Frontal cortex (tissue), 2 donors: Measurements from ENCODE around the gene KRTAP5-11.

DNA sequence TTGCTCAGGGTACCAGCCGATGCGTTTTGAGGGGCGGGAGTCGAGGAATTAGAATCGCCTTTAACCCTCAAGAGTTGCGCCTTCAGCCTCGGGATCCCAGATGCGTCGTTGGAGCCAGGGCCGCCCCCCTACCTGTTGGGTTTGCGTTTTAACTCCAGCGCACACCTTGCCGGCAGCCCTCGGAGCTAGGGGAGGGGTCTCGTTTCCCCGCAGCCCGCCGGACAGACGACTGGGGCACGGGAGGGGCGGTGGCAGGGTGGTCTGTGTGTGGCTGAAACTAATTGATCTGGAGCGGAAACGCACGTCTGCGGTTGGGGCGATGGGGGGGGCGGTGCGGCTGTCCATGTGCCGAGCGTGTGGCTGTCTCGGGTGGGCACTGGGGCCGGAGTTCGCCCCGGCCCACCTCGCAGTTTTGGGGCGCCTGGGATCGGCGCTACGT is 3.3 kb upstream of the CCND1 start:
- RAMPAGE, long total RNA, result no peak

DNA sequence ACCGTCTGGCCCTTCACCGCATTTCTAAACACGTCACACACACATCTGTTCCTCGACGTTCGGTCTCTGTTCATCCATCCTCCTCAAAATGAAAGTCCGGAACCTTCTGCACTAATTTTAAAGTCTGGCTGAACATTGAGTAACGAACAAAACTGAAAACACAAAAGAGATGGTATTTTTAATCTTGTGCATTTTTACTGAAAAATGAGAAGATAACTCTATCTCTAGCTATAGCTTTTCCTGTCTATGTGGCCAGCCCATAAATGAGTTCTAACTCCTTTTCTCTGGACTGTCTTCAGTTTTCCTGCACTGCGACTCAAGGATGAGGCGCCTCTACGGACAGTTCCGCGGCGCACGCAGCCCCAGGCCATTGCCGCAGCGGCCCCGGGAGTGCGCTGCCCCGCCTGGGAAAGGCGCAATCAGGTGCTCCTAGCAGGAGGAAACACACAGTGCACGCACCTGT is 7.7 kb downstream of the LTO1 start:
- RAMPAGE, long total RNA, result no peak

GRCh38 chr11:69699360-69699863 is 4.4 kb downstream of the FGF19 start:
- RAMPAGE, long total RNA, result no peak

DNA sequence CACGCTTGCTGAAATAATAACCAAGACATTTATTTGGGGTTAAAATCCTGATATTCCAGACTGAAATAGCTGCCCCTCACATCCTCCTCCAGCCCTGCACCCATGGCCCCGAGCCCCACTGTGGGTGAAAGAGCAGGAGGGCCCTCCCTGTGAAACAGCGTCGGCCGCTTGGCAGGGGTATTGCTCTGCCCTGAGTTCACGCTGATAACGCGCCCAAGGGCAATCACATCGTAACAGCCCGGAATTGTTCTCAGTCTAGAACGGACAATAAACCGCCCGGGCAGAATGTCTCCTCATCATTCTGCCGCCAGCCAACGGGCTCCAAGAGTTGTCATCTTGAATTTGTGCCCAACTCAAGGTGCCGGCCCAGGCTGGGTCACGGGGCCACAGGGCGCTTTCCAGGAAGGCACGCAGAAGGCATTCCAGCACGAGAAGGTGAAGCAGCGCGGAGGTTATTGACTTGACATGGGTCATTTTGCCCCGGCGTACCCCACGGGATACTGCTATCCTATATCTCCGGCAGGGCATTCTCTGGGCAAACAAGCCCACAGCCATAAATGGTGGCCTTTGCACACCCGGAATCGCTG is 72.2 kb upstream of the FGF3 start:
- RAMPAGE, long total RNA, result no peak

- RAMPAGE, long total RNA, result no peak
These were observed 111.2 kb upstream of the ANO1 start for GRCh38 chr11:69966827-69967333.

DNA sequence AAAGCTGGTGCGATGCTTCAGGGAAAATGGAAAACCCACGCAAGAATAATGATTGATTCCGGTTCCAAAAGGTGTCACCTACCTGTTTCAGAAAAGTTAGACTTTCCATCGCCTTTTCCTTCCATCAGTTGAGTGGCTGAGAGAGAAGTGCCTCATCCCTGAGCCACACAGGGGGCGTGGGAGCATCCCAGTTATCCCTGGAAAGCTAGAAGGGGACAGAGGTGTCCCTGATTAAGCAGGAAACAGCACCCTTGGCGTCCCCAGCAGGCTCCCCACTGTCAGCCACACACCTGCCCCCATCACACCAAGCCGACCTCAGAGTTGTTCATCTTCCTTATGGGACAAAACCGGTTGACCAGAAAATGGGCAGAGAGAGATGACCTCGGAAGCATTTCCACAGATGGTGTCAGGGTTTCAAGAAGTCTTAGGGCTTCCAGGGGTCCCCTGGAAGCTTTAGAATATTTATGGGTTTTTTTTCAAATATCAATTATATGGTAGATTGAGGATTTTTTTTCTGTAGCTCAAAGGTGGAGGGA is 14.6 kb upstream of the FADD start:
- RAMPAGE, long total RNA, result no peak

DNA sequence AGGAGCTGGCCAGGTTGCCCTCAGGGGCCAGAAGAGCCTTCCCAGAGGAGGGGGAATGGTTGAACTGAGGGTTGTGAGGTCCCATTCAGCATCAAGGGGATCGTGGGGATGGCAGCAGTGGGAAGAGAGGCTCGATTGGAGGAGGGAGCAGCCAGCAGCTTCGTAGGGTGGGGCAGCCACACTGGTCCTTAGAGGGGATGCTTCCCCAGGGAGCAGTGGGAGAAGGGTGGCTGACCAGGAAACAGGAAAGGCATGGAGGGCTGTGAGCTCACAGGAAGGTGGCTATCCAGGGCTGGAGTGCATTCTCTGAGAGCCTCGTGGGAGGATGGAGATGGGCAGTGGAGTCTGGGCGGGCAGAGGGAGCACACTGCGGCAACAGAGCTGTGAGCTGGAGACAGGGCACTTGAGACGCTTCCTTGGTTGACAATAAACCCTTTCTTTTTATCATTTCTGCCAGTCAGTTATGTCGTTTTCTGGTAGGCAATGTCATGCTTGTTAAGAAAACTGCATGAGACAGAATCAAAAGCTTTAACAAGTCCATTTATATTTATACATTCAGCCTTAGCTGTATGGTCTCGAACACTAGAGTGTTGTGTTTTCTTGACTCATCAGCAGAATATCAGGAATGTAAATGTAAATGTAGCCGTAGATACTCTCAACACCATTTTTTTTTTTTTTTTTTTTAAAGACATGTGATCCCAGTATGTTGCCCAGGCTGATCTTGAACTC is 31.8 kb downstream of the PPFIA1 start:
- RAMPAGE, long total RNA, result no peak

DNA sequence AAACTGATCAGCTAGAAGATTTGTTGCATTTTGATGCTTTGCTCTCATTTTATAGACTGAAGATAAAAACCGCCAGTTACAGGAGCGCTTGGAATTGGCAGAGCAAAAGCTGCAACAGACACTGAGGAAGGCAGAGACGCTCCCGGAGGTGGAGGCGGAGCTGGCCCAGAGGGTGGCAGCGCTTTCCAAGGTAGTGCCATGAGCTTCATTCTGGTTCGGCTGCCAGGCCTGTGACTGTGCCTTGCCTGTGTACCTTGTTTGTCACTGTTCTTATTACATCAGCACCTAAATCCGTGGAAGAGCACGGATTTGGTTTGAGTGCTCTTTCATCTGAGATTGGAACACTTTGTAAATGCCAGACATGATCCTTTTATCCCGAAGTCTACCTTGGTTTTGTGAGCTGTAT is 61.4 kb downstream of the PPFIA1 start:
- RAMPAGE, long total RNA, result no peak

DNA sequence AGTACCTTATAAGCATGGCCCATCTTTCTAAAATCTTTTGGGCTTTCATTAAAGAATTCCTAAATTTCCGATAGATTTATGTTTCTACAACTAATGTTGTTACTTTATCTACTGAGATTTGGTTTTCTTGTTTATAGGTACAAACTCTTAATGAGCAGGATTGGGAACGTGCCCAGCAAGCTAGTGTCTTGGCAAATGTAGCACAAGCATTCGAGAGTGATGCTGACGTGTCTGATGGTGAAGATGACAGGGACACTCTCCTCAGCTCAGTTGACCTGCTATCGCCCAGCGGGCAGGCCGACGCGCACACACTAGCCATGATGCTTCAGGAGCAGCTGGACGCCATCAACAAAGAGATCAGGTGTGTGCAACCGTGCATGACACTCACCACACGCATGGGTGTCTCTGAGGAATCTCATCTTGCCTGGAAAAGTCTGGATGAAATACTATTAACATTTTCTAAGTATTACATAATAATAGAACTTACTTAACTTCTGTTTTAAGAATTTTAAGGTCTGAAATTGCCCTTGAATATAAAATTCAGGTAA is 54.7 kb upstream of the CTTN start:
- RAMPAGE, long total RNA, result no peak

- RAMPAGE, long total RNA, result no peak
These were observed 21.4 kb downstream of the CTTN start for GRCh38 chr11:70419348-70420473.

GRCh38 chr11:70424566-70424847 is 26.2 kb downstream of the CTTN start:
- RAMPAGE, long total RNA, result no peak

DNA sequence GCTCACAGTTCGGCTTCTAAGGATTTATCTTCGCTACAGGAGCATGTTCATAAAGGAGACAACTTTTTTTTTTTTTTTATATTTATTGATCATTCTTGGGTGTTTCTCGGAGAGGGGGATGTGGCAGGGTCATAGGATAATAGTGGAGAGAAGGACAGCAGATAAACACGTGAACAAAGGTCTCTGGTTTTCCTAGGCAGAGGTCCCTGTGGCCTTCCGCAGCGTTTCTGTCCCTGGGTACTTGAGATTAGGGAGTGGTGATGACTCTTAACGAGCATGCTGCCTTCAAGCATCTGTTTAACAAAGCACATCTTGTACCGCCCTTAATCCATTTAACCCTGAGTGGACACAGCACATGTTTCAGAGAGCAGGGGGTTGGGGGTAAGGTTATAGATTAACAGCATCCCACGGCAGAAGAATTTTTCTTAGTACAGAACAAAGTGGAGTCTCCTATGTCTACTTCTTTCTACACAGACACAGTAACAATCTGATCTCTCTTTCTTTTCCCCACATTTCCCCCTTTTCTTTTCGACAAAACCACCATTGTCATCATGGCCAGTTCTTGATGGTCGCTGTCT is 58.0 kb downstream of the CTTN start:
- RAMPAGE, long total RNA, result no peak

- RAMPAGE, long total RNA, result no peak
These were observed 232.7 kb downstream of the CTTN start for GRCh38 chr11:70630673-70631824.

- RAMPAGE, long total RNA, result no peak
These were observed 314.1 kb downstream of the CTTN start for GRCh38 chr11:70712331-70712932.

- RAMPAGE, long total RNA, result no peak
These were observed 334.4 kb downstream of the CTTN start for GRCh38 chr11:70732767-70733187.

DNA sequence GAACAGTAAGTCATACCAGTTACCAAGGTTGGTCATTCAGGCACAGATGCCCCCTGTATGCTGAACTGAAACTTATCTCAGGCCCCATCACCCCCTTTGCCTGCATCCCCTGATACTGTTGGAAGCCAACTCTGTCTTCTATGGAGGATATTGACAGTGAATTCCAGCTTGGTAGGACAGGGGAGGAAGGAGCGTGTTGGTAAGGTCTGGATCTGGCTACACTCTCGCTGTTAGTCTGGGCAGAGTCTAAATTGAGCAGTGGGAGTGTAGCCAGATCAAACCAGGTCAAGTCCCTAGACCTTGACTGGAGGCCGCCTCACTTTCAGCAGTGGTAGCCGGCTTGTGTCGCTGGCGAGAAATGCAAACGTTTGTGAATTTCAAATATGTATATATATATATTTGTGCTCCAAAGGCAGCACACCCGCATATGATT is 26.8 kb downstream of the DHCR7 start:
- RAMPAGE, long total RNA, result no peak

DNA sequence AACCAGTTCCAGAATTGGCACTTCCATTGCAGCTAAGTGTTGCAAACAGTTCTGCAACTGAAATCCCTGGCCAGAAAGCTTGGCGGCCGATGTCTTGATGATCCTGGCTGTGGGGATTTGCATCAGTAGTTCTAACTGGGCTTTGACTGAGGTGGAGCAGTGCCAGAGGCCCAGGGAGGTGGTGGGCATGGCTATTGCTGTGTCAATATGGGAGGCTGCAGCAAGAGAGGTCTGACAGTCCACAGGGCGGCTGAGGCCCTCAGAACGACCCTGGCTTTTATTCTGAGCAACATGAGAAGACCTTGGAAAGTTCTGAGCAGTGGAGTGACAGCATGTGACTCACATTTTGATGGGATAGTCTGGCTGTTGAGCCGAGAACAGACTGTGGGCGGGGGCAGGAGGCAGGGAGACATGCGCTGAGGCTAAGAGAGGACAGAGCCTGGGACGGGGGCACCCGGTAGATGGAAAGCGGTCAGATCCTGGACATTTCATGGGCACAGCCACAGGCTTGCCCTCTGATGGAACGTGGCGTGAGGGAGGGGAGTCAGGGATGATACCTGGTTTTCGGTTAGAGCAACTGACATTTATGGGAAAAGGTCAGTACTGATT is 19.1 kb downstream of the DHCR7 start:
- RAMPAGE, long total RNA, result no peak

DNA sequence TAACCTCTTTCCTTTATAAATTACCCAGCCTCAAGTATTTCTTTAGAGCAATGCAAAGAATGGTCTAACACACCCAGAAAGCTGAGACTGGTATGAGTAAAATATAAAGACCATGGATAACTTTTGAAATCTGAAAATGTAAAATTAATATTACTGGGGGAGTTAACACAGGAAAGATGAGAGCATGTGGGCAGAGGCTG is 432 bp upstream of the KRTAP5-10 start:
- RAMPAGE, long total RNA, result no peak

GRCh38 chr11:71582595-71583183 is at the start of gene KRTAP5-11:
KRTAP5-11 (minus strand) TSS chr11:71582875.
- RAMPAGE, long total RNA, result no peak

GRCh38 chr11:71804634-71804878 is 28.4 kb upstream of the DEFB108B start:
- RAMPAGE, long total RNA, result no peak